A673 (cell line): ENCODE measurements around a stretch of chr7.

DNA sequence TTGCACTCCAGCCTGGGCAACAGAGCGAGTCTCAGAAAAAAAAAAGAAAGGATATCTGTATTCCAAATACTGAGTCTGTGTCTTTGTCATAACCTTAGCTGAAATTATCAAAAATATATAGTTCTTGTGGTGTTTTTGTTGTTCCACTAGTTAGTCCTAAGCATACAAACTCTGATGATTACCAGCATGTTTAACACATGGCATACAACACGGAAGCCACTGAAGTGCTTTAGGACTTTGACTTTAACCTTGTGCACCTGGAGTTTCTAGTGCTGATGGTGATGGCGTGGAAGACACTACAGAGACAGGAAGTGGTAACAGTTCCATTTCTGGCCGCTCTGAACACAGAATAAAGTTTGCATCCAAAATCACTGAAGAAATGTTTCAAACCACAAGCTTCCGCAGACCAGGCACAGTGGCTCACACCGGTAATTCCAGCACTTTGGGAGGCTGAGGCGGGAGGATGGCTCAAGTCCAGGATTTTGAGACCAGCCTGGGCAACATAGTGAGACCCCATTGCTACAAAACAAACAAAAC is 40.3 kb upstream of the TNPO3 start:
- PRO-cap: no peak

GRCh38 chr7:129188052-129188233 is 490 bp upstream of the SMO start:
- PRO-cap: no peak

DNA sequence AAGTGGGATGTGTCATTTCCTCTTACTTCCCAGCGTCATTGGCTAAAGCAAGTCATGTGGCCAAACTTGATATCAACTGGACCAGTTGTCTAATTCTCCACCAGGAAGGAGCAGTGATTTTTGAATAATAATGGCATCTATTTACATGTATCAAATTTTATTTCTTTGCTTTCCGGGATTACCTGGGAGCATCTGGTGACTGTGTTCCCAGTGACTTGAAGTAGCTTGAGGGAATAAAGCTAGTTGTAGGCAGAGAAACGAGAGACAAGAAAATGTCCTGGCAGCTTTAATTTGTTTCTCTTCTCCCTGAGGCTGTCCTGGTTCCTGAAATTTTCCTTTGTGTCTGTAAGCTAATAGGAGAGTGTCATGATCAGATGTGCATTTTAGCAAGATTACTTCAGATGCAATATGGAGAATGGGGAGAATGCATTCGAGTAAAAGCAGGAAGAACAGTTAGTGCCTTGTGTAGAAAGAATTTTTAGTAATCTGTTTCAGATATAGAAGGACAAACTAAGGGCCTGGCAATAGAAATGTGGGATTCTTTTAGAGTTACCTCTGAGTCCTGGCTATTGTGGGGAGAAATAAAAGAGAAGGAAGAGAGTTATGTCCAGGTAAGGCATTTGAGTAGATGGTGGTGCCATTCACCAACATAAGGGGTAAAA is 38.6 kb downstream of the AHCYL2 start:
- PRO-cap: no peak

DNA sequence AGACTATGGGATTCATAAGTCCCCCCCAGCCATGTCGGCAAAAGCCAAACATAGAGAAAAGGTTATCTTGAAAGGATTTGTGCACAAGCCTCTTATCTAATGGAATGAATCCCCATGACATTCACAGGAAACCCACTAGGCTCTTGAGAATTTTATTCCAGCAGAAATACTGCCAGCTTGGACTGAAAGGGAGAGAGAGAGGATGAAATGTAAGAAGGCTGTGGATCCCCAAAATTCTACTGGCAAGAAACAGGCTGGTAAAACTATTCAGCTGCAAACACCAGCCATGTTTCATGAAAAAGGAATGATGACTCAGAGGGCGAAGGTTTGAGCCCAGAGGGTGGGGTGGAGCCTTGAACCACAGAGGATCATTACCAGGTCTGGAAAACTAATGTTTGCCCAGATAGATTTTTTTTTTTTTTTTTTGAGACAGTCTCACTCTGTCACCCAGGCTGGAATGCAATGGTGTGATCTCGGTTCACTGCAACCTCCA is 41.8 kb upstream of the NRF1 start:
- PRO-cap: no peak

- PRO-cap: no peak
Observed at GRCh38 chr7:129638149-129638683, 26.7 kb downstream of the NRF1 start.

GRCh38 chr7:130116372-130117223 is 46.3 kb downstream of the KLHDC10 start:
- PRO-cap: no peak

GRCh38 chr7:130132095-130133369 is 62.2 kb downstream of the KLHDC10 start:
- PRO-cap: no peak

- PRO-cap: no peak
Observed at GRCh38 chr7:130542914-130544297, 51.5 kb downstream of the MEST start.

- PRO-cap: no peak
Observed at GRCh38 chr7:130930069-130930765, 196.2 kb upstream of the KLF14 start.

DNA sequence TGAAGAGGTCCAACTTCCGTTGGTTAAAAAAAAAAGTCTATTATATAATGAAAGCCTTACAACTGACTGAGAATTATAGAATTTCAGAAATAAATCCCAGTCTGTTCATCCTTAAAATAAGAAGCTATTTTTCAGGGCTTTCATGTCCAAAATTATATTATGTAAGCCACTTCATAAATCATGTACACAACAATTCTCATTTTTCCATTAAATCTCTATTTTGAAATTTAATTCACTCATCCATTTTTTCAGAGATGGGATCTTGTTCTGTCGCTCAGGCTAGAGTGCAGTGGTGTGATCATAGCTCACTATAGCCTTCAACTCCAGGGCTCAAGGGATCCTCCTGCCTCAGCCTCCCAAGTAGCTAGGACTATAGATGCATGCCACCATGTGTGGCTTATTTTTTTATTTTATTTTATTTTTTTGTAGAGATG is 203.7 kb upstream of the KLF14 start:
- PRO-cap: no peak

DNA sequence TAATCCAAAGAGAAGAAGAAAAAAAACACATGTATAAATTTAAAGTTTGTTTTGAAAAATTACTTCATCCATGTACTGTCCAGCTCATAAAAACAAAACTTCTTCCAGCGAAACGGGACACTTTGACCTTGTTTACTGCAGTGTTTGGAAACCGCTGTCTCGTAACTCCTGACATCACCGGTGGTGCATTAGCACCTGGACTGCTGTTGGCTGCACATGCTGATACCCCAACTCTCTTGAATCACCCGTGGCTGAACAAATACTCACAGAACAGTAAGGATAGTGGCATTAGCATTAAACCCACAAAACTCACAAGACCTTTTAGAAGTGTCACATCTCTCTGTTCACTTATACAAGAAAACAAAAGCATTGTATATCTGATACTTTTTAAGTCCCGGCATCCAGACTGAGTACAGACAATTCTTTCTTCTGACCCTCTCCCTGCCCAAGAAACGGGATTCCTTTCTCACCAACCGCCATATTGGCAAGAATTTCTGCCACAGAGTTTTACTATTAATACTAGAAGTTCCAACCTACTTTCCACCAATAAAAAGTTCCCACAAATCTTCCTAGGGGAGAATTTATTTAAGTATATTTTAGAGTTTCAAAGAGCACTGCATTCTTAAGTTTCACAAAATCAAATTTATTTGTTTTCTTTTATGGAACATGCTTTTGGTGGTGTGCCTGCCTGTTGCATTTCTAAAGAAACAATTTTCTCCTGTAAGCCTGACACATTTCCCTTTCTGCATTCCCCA is 208.3 kb upstream of the KLF14 start:
- PRO-cap: no peak

GRCh38 chr7:130947697-130948373 is 213.8 kb upstream of the KLF14 start:
- PRO-cap: no peak

- PRO-cap: no peak
Observed at GRCh38 chr7:130951363-130952256, 217.6 kb upstream of the KLF14 start.

DNA sequence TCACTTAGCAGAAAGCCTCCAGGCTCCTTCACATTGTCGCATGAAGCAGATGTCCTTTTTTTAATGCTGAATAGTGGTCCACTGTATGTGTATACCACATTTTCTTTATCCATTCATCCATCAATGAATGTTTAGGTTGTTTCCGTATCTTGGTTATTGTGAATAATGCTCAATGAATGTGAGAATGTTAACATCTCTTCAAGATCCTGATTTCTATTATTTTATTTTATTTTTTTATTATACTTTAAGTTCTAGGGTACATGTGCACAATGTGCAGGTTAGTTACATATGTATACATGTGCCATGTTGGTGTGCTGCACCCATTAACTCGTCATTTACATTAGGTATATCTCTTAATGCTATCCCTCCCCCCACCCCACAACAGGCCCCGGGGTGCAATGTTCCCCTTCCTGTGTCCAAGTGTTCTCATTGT is 238.4 kb upstream of the KLF14 start:
- PRO-cap: no peak

DNA sequence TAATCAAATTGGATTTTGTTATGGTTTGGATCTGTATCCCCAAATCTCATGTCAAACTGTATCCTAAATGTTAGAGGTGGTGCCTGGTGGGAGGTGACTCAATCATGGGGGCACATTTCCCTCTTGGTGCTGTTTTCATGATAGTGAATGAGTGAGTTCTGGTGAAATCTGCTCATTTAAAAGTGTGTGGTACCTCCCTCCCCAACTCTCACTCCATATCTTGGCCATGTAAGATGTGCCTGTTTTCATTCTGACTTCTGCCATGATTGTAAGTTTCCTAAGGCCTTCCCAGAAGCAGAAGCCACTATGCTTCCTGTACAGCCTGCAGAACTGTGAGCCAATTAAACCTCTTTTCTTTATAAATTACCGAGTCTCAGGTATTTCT is 239.7 kb upstream of the KLF14 start:
- PRO-cap: no peak

GRCh38 chr7:130998623-130999492 is 264.9 kb upstream of the KLF14 start:
- PRO-cap: no peak

GRCh38 chr7:131007226-131007797 is 273.3 kb upstream of the KLF14 start:
- PRO-cap: bidirectional peak, plus-strand start at chr7:131007687, minus-strand start at chr7:131007528

DNA sequence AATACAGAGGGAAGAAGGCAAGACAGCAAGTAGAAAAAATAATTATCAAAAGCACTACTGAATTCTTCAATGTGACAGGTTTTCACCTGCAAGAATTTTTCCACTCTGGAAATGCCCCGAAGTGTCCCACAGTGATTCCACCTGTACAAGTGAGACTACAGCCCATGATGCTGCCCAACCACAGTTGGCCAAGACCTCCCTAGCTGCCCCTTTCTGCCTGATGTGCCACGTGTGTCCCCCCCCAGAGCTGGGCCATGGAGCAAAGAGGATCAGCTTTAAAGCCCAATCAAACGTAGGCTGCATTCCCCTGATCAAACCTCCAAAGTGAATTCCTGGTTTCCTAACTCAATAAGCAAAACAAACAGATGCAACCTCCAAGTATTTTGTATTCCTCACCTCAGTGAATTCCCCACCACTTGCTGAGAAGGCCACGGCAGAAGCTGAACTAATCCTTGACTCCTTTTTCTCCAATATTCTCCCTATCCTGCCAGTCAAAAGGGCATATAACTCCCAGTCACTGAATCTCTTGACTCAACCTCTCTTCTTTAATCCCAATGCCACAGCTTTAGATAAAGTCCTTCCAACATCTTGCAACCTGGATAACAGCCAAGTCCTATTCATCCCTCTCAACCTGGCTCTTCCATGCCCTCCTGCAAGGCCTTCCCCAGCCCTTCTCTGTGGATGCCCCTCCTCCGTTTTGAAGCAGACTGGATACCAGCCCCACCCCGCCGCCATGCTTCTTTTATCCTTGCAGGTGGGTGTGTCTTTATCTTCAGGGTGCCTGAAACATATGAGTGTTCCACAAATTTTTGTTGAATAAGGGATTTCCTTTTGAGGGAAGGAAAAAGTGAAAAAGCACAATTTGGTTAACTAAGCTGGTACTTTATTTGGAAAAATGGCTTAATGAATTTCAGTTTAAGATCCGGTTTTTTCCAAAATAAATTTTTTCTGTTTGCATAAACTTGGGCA is 285.2 kb upstream of the MKLN1 start:
- PRO-cap: no peak

GRCh38 chr7:131055401-131056400 is 272.0 kb upstream of the MKLN1 start:
- PRO-cap: no peak

- PRO-cap: unidirectional peak, plus-strand start at chr7:131072770; unidirectional peak, plus-strand start at chr7:131072822
Observed at GRCh38 chr7:131072508-131073800, 254.7 kb upstream of the MKLN1 start.